HT-29 (cell line): ENCODE measurements around the gene PREX1.

DNA sequence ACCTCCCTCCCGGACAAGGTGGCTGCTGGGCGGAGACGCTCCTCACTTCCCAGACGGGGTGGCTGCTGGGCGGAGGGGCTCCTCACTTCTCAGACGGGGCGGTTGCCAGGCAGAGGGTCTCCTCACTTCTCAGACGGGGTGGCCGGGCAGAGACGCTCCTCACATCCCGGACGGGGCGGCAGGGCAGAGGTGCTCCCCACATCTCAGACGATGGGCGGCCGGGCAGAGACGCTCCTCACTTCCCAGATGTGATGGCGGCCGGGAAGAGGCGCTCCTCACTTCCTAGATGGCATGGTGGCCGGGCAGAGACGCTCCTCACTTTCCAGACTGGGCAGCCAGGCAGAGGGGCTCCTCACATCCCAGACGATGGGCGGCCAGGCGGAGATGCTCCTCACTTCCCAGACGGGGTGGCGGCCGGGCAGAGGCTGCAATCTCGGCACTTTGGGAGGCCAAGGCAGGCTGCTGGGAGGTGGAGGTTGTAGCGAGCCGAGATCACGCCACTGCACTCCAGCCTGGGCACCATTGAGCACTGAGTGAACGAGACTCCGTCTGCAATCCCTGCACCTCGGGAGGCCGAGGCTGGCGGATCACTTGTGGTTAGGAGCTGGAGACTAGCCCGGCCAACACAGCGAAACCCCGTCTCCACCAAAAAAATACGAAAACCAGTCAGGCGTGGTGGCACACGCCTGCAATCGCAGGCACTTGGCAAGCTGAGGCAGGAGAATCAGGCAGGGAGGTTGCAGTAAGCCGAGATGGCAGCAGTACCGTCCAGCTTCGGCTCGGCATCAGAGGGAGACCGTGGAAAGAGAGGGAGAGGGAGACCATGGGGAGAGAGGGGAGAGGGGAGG, 24.5 kb downstream of the NCOA3 start:
- RAMPAGE, long total RNA: no peak

DNA sequence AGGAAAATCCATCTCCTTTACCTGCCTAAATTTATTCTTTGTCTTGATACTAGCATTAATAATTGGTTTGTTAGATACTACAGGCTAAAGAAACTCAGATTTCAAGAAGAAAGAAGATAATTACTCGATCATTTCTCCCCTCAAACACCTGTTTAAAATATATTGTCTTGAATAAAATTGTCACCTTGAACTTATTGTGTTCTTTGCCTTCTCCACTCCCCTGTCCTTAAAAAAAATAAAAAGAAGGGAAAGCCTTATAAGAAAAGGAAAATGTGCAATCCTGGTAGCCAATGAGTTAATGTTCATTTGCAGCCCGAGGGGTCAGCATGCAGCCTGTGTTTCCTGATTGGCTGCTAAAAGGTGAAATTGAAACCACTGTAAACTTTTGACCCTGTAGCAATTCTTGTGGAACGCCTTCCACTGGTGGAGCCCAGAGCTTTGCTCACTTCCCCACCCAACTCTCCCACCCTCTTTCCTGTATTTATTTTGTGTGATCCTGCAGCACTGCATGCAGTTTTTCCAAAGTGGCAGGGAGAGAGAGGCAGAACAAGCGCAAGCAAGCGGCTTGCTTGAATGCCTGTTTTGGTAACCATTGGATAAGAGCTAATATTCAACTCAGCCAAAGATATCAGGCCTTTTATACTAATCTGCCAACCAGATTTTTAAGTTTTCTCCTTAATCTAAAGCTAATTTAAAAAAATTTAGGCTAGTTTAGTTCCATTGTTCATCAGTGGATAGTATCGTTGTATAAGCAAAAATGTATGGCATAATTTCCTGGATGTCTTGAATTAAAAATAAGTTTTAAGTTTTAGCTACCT, 74.9 kb downstream of the NCOA3 start:
- RAMPAGE, long total RNA: no peak

DNA sequence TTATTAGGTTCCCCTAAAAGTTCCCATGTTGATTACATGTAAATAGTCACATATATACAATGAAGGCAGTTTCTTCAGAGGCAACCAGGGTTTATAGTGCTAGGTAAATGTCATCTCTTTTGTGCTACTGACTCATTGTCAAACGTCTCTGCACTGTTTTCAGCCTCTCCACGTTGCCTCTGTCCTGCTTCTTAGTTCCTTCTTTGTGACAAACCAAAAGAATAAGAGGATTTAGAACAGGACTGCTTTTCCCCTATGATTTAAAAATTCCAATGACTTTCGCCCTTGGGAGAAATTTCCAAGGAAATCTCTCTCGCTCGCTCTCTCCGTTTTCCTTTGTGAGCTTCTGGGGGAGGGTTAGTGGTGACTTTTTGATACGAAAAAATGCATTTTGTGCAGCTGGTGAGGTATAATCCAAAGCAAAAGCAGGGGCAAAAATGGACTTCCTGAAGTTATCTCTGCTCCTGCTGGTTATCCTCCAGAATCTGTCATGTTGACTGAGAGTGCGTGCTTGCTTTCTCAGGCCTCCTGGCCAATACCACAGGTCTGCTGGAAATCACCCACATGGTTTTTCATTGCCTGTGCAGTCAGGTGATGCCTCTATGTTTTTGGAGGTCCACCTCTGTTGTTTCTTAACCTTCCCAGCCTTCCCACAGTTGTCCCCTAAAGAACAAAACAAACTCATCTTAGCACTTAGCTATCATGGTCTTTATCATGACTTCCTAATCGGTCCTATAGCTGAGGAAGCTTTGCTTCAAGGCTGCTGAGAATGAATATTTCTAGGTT, 127.4 kb downstream of the SULF2 start:
- RAMPAGE, long total RNA: no peak

DNA sequence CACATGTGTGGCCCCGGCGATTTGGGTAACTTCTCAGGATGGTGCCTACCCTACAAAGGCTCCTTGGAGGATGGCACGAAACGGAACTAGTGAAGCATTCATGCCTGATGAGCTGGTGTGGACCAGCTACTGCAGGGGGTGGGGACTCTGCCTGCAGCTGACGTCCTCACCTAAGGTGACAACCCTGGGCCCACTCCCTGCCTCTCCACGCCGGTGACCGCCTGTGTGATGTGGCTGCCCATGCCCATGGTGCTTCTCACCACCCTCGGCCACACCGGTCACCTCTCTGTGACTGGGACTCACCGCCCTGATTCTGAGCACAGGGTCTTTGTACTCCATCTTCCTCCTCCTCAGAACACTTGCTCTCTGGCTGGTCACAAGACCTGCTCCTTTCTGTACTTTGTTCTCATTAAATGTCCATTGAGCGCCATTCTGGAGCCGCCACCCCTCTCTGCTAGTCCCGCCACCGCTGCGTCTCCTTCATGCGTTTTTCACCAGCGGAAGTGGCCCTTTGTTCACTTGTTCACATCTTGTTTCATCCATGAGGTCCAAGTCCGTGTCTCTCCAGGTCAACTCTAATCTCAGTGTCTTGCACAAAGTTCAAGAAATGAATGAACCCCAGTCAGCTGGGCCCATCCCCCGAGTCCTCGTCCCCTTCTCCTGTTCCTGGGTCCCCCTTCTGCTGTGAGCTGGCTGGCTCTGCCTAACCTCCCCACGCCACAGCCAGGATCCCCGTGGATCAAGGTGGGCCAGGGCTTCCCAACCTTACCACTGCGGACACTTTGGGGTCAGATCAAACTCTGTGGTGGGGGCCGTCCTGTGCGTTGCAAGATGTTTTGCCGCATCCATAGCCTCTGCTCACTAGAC, 116.5 kb downstream of the SULF2 start:
- RAMPAGE, long total RNA: no peak

- RAMPAGE, long total RNA: no peak
Measured at GRCh38 chr20:47725418-47725798, 59.9 kb downstream of the SULF2 start.

- RAMPAGE, long total RNA: no peak
Measured at GRCh38 chr20:47805784-47806199, 20.5 kb upstream of the SULF2 start.

DNA sequence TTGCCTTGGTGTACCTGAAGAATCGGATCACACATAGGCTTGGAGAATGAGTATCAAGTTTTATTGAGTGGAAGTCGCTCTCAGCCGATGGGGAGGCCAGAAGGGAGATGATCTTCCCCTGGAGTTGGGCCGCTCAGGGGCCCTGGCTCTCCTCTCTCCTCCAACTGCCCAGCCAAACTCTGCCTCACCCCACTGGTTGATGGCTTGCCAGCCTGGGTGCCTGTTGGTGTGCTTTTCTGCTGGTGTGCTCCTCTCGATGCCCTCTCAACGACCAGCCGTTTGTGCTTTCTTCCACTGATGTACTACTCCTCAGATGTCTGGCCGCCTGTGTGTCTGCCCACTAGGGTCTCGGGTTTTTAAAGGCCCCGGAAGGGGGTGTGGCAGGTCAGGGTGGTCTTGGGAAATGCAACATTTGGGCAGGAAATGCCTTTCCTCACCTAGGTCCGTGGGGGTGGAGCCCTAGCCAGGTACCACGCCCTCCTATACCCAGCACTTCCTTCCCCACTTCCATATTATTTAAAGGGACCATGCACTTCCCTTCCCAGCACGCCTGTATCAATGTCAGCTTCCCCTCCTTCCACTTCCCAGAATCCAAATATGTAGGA, 516.2 kb downstream of the PREX1 start:
- RAMPAGE, long total RNA: no peak

DNA sequence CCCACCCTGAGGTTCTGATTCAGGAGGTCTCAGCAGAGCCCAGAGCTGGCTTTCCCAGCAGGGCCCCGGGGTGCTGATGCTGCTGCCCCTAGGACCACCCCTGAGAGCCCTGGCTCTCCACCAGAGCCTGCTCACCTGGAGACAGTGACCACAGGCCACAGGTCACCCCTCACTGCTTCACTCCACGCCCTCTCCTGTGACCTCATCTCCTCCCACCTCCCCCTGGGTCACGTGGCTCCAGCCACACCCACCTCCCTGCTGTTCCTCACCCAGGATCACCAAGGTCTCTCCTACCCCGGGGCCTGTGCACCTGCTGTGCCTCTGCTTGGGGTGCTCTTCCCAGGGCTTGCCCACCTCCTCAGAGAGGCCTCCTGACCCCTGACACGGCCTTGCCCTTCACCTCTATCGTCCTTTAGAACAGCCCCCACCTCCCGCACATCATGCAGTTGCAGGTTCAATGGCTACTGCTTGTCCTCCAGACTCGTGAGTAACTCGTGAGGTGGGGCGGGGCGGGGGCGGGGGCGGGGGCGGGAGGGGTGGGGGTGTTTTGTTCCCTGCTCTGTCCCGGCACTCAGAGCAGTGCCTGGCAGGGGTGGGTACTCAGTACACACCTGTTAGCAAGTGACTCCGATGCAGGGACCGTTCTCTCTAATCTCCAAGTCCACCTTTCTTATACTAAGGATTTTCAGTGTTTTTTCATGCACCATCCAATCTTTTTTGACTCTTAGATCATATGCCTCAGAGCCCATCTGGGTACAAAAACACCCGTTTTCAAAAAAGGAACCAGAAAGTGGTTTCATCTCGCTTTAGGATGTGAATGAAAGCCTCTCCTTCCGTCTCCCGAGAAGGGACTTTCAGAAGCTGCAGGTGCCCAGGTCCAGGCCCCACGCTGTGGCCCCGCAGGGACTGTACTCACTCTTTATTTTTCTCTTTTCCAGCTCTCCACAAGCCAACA, 467.9 kb downstream of the PREX1 start:
- RAMPAGE, long total RNA: no peak

DNA sequence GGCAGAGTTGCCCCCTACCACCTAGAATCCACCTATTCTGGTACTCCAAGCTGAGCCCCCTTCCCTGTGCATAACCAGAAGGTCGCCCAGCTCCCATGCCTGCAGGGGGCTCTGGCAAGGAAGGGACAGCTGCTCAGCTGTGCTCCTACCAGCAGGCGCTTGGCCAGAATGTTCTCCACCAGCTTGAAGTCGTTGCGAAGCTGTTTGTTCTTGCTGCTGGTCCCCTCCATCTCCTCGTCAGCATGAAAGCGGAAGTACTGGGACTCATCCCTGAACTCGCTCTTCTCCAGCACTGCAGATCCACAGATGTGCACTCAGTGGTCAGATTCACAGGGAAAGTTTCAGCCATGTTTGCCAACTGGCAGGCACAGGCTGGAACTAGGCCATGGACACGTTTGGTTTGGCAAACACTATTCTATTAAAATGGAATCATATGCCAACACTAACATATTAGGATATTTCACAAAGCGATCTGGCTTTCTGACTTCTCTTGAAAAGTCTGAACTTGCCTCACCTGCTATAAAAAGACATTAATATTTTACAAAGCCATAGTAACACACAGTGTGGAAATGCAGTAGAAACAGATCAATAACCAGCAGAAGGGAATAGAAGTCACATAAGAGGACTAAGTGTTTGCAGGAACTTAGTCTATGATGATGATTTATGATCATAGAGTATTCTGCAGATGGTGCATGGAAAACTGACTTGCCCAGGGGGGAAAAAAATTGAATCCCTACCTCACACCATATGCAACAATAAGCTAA, 167.8 kb downstream of the PREX1 start:
- RAMPAGE, long total RNA: no peak

- RAMPAGE, long total RNA: no peak
Measured at GRCh38 chr20:48686918-48687587, 140.7 kb downstream of the PREX1 start.

GRCh38 chr20:48721188-48721808, 106.5 kb downstream of the PREX1 start:
- RAMPAGE, long total RNA: no peak

GRCh38 chr20:48770606-48771001, 57.2 kb downstream of the PREX1 start:
- RAMPAGE, long total RNA: no peak

GRCh38 chr20:48776512-48776711, 51.4 kb downstream of the PREX1 start:
- RAMPAGE, long total RNA: no peak

GRCh38 chr20:48826776-48827761, 730 bp downstream of the PREX1 start:
- RAMPAGE, long total RNA: no peak

- RAMPAGE, long total RNA: no peak
Measured at GRCh38 chr20:48827762-48828875, at the start of gene PREX1. TSS of gene PREX1 (minus strand) at chr20:48827999.

GRCh38 chr20:48851823-48852261, 24.0 kb upstream of the PREX1 start:
- RAMPAGE, long total RNA: no peak

GRCh38 chr20:48857942-48858758, 30.4 kb upstream of the PREX1 start:
- RAMPAGE, long total RNA: no peak

DNA sequence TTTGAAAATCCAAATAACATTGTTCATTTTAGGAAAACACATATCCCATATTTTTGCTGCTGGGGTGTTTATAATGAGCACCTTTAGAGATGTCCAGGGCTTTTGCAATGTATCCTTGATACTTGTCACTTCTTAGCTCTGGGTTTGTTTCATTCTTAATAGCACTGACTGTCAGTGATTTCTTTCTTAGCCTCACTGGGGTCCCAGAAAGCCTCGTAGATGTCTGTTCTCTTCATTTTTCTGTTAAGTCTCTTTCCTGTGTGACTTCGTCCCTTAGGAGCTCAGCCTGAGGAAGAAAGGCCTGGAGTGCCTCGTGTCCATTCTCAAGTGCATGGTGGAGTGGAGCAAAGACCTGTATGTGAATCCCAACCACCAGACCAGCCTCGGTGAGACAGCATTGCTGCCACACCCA, 53.0 kb downstream of the ARFGEF2 start:
- RAMPAGE, long total RNA: no peak

- RAMPAGE, long total RNA: no peak
Measured at GRCh38 chr20:49230572-49231245, 11.5 kb downstream of the DDX27 start.

DNA sequence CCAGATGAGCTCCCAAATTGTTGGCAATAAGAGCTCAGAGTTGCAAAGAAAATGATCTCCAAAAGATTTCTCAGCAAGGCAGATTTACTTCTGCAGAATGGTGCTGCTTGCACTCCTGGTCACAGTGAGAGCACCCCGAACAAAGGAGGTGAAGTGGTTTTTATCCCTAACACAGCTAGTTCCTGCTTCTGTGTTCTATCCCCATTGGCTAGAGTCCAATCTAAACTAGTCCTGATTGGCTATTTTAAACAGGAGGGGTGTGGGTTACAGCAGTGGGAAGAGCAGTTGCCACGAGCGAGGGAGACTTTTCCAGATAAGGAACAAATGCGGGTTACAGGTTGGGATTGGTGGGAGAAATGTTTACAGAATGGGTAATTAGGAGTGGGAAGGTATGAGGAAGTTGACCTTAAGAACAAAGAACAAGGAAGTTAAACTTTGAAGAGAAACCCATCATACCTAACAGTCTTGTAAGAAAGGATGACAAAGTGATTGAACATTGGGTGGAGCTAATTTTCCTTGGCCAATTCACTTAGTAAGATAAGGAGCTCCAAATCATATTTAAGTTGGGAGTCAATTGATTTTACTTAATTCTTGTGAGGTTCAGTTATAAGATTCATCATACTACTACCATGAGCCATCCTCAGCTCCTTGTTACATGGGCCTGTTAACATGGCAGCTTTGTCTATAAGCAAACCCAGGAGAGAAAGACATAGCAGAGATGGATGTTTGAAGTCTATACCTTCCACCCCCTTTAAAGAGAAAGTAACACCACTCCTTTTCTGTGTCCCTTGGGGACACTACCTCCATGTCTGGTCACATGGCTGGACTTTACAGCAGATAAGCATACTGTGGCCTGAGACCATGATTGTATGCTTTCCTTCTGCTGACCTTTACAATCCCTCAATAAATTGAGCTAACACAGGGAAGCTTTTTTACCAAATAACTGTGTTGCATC, 9.5 kb upstream of the ZNFX1 start:
- RAMPAGE, long total RNA: no peak